Transverse colon (tissue), 4 donors: ENCODE measurements around the genes WASHC3, PMCH and STAB2.

- PRO-cap: unidirectional peak, minus-strand start at chr12:101052301
- RAMPAGE, long total RNA, 4 experiments: no peak in any of the 4 experiments
Measured at GRCh38 chr12:101052086-101052665, 157.9 kb downstream of the SLC5A8 start.

DNA sequence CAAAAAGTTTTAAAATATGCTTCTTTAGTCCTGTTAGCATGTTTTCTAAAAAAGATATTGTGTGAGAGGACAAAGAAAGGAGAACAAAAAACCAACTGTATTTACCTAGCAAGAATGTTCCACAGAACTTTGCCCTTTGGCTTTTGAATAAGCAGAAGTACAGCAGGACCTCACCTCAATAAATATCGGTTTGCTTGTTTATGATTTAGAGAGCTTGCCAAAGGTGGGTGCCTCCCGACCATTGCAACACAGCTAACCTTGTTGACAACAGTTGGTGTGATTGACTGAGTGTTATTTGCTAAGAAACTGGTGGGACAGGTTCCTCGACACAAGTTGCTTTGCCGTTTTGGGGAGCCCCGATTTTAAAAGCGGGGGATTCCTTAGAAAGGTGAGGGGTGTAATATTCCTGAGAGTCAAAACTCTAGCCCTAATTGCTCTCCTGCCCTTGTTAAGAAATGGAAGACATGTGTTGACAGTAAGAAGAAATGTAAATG, 13.6 kb downstream of the MYBPC1 start:
- PRO-cap: unidirectional peak, plus-strand start at position 304 of the sequence
- RAMPAGE, long total RNA, 4 experiments: no peak in any of the 4 experiments

GRCh38 chr12:101690804-101691082, 6.7 kb upstream of the CHPT1 start:
- PRO-cap: unidirectional peak, plus-strand start at chr12:101690993
- RAMPAGE, long total RNA, 4 experiments: no peak in any of the 4 experiments

- PRO-cap: no peak
- RAMPAGE, long total RNA, 4 experiments: start-site peak on the minus strand in 1 of 4 experiments, at chr12:101777321-101777377 at its widest, 16 reads per replicate
Measured at GRCh38 chr12:101777176-101777995, 38.1 kb upstream of the SYCP3 start.

GRCh38 chr12:102061557-102062408, at the start of gene WASHC3:
WASHC3 (minus strand) TSS chr12:102061991.
- PRO-cap: unidirectional peak, plus-strand start at chr12:102061653; bidirectional peak, plus-strand start at chr12:102061669, minus-strand start at chr12:102061676; bidirectional peak, plus-strand start at chr12:102061823, minus-strand start at chr12:102061790; bidirectional peak, plus-strand start at chr12:102062193, minus-strand start at chr12:102062077
- RAMPAGE, long total RNA, 4 experiments: start-site peak on the minus strand in 4 of 4 experiments, at chr12:102061971-102062012 at its widest, 84 to 1,333 reads per replicate

DNA sequence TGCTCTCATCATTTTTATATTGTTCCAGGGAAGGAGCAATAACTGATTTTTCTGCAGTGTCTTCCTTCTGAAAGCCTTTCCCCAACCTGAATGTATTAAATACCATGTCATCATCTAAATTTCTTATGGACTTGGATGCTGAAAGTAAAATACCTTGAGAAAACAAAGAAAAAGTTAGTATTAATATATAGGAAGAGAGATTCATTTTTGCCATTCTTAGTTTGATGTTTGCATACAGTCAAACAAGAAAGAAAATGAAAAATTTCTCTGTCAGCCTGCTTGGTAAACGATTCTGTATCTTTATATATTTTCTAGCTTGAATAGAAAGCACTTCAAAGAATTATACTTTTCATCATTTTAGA, at the start of gene PMCH:
TSS of gene PMCH (minus strand) at position 277 of the 362 bp plus-strand sequence.
- PRO-cap: no peak
- RAMPAGE, long total RNA, 4 experiments: no peak in any of the 4 experiments

GRCh38 chr12:102313092-102313590, 115.5 kb upstream of the PMCH start:
- PRO-cap: no peak
- RAMPAGE, long total RNA, 4 experiments: no peak in any of the 4 experiments

- PRO-cap: no peak
- RAMPAGE, long total RNA, 4 experiments: no peak in any of the 4 experiments
Measured at GRCh38 chr12:102463053-102463596, 17.2 kb downstream of the IGF1 start.

DNA sequence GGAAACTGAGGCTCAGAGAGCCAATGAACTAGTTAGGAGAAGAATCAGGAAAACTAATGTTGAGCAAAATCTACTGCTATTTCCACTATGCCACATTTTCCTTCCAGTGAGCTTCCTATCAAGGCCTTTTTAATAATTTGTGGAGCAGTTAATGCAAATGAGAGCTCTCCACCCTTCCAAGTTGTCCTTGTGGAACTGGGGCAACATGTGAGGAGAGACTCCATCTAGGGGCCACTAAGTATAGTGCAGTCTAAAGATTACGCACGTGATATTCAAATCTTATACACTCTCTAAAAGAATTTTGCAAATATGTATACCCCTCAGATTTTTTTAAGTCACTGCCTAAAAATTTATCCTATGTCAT, 100.3 kb downstream of the PAH start:
- PRO-cap: no peak
- RAMPAGE, long total RNA, 4 experiments: no peak in any of the 4 experiments

DNA sequence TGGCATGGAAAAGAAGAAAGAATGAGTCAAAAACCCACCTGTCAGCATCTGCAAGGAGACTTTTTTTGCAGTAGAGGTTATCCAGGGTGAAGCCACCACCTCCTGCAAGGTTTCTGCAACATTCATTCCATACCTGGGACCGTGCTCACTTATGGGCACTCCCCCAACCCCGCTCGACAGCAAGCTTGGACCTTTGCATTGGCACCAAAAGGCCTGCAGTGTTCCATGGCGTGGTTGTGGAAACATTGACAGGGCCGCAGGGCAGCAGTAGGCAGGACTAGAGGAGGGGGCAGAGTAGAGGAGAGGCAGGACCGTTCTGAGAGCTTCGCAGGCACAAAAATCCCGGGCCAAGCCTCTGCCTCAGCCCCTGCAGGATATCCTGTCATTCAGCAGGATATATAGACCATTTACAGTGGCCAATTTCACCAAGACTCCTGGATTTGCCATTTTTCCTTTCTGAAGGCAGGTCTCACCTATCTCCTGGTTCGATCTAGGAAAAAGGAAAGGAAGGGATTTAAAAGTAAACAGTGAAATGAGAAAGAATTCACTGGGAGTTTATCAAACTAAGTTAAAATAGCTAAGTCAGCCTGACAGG, at the start of gene STAB2:
TSS of gene STAB2 (plus strand) at position 425 of the 595 bp plus-strand sequence.
- PRO-cap: no peak
- RAMPAGE, long total RNA, 4 experiments: no peak in any of the 4 experiments

- PRO-cap: no peak
- RAMPAGE, long total RNA, 4 experiments: no peak in any of the 4 experiments
Measured at GRCh38 chr12:103799627-103800298, 41.3 kb downstream of the NT5DC3 start.

DNA sequence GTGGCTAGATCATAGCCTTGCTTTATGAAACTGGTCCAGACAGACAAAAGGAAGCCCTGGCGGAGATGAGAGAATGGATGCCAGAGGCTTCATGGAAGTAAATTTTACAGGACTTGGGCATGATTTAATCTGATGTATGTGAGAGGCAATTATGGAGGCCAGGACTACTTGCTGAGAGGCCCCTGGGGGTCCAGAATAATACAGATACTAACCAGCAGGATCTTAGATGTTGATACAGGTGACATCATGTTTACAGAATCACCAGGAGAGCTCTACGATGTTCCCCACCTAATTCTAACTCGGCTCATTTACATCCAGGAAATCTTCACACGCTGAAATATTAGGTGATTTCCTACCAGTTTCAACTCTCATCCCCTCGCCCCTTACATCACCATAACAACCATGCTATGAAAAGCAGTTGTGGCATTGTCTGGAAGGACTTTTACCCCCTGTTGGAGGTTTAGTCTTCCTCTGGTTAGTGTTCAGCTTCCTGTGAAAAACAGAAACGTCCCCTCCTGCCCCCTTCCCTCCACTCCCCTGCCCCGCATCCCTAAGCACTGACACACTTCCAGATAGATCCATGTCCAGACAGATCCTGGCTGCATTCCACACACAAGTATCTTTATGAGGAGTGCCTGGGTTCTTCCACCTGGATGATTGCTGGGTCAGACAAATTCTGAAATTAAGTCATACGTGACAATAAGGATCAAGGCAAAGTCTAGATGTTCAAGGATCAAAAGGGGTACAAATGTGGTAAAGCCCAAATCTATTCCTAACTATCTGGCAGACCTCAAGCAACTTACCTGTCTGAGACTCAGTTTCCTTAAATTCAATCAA, 39.6 kb upstream of the NT5DC3 start:
- PRO-cap: no peak
- RAMPAGE, long total RNA, 4 experiments: no peak in any of the 4 experiments

GRCh38 chr12:103931390-103931750, 1.2 kb downstream of the HSP90B1 start:
- PRO-cap: no peak
- RAMPAGE, long total RNA, 4 experiments: no peak in any of the 4 experiments

DNA sequence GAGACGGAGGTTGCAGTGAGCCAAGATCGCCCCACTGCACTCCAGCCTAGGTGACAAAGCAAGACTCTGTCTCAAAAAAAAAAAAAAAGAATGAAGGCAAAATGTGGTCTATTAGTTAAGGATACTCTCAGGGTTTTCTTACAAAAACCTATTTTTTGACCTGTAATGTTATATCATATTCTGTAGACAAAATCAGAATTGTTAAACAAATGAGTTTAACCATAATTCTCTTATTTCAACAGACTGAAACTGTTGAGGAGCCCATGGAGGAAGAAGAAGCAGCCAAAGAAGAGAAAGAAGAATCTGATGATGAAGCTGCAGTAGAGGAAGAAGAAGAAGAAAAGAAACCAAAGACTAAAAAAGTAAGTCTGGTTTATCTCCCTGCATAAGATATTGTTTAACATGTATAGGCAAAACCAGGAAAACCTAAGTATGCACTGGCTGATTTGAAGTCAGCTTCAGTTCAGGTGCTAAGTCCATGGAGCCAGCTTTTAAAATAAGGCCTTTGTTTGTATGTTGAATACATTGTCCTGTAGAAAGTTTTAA, 8.0 kb downstream of the HSP90B1 start:
- PRO-cap: no peak
- RAMPAGE, long total RNA, 4 experiments: no peak in any of the 4 experiments

DNA sequence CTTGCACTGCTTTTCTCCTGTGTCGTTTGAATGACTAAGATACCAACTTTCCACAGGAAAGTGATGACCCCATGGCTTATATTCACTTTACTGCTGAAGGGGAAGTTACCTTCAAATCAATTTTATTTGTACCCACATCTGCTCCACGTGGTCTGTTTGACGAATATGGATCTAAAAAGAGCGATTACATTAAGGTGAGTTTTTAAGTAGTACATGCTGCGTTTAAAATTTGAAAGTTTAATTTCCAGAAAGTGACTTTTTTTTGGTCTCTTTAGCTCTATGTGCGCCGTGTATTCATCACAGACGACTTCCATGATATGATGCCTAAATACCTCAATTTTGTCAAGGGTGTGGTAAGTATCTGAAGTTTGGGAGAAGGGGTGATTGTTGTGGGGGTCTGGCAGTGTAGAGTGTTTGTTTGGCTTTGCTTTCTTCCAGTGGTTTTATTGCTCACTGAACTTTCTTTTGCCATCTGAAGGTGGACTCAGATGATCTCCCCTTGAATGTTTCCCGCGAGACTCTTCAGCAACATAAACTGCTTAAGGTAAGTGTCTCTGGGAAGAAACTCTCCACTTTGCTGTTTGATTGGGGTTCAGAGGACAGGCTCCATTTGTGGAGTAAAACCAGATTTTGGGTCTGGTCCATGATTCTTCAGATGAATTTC, 11.3 kb downstream of the HSP90B1 start:
- PRO-cap: no peak
- RAMPAGE, long total RNA, 4 experiments: no peak in any of the 4 experiments

DNA sequence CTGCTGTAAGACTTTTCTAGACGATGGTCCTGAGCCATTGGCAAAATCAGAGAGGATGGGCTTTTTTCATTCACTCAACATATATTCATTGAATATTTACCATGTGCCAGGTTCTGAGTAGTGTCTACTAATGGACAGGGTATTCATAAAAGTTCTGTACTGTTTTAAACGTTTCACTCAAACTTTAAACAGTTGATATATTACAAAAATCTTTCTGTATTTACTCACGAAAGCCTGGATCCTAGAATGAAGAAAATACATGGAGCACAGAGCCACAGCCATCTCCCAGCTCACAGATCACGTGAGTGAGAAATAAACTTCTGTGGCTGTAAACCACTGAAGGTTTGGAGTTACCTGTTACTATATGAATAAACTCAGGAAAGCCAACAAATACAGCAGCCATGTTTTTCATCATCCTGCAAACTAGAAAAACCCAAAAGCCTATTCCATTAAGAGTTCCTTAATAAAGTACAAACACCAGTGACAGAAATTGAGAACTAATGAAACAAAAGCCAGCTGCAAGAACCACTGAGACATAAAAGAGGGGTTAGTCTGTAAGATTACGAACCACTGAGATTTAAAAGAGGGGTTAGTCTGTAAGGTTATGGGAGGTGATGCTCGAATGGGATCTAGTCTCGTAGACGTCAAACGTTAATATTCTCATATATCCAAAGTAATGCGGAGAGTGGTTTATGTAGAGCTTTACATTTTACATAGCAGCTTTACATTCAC, 820 bp upstream of the TDG start:
- PRO-cap: no peak
- RAMPAGE, long total RNA, 4 experiments: no peak in any of the 4 experiments

DNA sequence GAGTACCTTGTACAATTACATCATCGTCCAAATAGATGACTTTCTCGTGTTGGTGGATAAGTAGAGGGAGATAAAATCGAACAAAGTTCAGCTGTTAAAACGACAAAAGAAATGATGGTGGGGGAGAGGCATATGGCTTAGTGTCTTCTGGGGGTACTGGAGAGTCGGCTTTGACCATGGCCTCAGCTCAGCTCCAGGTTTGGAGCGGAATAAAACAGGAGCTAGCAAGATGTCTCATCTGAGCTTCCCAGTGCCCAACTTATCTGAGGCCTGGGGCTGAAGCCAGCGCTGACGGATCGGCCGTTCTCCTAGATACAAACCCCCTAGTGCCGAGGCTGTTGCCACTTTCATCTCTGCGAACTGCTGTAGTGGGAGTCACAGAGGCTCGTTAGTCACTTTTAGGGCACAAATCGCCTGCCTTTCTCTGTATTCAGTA, 31.8 kb downstream of the TDG start:
- PRO-cap: no peak
- RAMPAGE, long total RNA, 4 experiments: no peak in any of the 4 experiments

GRCh38 chr12:104132644-104133102, 5.3 kb downstream of the NFYB start:
- PRO-cap: no peak
- RAMPAGE, long total RNA, 4 experiments: no peak in any of the 4 experiments

DNA sequence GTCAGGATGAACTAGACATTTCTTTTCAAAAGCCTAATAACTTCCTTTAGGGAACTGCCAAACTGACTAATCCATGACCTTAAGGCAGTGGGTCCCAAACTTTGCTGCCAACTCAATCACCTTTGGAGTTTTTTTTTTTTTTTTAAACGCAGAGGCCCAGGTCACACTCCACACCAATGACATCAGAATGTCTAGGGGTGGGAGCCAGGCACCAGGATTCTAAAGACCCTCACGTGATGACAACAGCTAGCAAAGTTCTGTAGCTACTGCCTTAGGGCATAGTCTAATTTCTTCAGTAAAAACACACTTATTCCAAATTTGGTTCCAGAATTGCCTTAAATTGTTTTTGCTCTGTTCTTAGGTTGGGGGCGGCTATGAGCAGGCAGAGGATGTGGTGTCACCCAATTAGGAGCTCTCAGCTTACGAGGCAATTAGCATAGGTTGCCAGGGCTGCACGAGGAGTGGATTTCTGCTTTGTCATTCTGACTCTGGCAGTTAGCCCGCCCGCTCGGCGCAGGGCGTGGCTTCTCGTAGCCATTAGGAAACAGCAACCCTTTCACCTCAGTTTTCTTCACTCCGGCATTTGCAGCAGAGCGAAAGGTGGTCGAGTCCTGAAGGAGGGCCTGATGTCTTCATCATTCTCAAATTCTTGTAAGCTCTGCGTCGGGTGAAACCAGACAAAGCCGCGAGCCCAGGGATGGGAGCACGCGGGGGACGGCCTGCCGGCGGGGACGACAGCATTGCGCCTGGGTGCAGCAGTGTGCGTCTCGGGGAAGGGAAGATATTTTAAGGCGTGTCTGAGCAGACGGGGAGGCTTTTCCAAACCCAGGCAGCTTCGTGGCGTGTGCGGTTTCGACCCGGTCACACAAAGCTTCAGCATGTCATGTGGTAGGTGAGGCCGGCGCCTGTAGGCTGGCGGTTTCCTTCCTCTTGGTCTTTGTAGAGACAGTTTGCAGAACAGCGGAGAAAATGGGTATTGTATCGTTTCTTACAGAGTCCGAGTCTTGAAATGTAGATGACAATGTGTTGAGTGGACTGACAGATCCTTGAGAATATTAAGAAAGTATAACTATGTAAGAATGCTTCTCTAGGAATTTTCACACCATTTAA, 16.7 kb upstream of the EID3 start:
- PRO-cap: bidirectional peak, plus-strand start at position 564 of the sequence, minus-strand start at position 422 of the sequence; bidirectional peak, plus-strand start at position 884 of the sequence, minus-strand start at position 760 of the sequence
- RAMPAGE, long total RNA, 4 experiments: start-site peak on the plus strand in 4 of 4 experiments, centred at positions 551 to 840 of the sequence, 26 to 669 reads per replicate

- PRO-cap: no peak
- RAMPAGE, long total RNA, 4 experiments: no peak in any of the 4 experiments
Measured at GRCh38 chr12:104353977-104354413, 50.5 kb downstream of the EID3 start.